Endothelial cell (in vitro differentiated cells): ENCODE data around the genes TENT5C and WARS2.

DNA sequence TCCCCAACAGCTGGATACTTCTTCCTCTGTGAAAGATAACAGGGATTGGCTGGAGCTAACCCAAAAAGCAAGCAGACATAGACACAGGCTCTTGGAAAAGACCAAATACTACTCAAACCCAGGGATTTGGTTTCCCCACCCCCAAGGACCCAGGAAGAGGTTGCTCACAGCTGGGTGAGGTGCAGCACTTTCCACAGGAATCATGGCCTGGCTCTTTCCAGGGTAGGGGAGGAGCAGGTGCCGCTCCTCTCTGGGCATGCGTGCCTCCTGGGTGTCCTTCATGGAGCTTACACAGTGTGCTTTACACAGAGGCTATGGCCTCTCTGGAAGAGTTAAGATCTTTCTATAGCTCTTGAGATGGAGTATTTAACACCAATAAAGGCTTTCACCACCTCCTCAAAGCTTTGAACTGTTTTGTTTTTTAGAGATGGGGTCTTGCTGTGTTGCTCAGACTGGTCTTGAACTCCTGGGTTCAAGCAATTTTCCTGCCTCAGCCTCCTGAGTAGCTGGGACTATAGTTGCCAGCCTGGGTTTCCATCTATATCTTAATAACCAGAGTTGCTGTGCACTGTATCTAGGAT lies 88.3 kb downstream of the CD58 start:
- PRO-cap, result no peak

- PRO-cap, result no peak
Observed at GRCh38 chr1:116492361-116492785, 78.5 kb downstream of the CD58 start.

GRCh38 chr1:116495614-116496189 lies 75.1 kb downstream of the CD58 start:
- PRO-cap, result unidirectional peak, plus-strand start at chr1:116495701

GRCh38 chr1:116769192-116769420 lies 14.9 kb downstream of the CD2 start:
- PRO-cap, result no peak

DNA sequence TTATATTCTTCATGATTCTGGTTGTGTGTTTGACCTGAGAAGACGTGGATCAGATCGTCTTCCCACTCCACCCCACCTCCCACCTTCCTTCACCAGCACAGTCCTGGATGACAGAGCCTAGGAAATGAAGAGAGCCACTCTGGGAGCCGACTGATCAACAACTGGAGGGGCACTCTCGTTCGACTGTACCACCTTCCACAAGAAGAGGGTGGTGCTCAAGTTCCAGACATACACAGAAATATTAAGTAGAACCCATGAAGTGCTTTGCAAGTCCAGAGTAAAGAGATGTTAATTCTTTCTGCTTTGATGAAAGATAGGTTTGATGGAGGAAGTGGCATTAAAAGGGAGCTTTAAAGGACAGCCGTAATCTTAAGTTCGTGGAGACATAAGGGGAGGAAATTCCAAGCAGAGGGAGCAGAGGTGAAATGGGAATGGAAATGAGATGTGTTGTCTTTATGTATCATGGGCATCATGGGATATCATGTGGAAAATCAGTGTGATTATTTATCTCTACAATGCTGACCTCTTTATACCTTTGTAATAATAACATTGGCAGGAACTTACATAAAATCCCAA lies 46.5 kb downstream of the CD2 start:
- PRO-cap, result no peak

GRCh38 chr1:116824927-116825157 lies 70.6 kb downstream of the CD2 start:
- PRO-cap, result no peak

- PRO-cap, result bidirectional peak, plus-strand start at chr1:116910769, minus-strand start at chr1:116910594
Observed at GRCh38 chr1:116910318-116910965, 726 bp downstream of the PTGFRN start.

GRCh38 chr1:116950502-116951134 lies 40.9 kb downstream of the PTGFRN start:
- PRO-cap, result bidirectional peak, plus-strand start at chr1:116951016, minus-strand start at chr1:116950901

- PRO-cap, result no peak
Observed at GRCh38 chr1:116987851-116988671, 13.5 kb upstream of the CD101 start.

- PRO-cap, result no peak
Observed at GRCh38 chr1:117001376-117001562, 291 bp upstream of the CD101 start.

DNA sequence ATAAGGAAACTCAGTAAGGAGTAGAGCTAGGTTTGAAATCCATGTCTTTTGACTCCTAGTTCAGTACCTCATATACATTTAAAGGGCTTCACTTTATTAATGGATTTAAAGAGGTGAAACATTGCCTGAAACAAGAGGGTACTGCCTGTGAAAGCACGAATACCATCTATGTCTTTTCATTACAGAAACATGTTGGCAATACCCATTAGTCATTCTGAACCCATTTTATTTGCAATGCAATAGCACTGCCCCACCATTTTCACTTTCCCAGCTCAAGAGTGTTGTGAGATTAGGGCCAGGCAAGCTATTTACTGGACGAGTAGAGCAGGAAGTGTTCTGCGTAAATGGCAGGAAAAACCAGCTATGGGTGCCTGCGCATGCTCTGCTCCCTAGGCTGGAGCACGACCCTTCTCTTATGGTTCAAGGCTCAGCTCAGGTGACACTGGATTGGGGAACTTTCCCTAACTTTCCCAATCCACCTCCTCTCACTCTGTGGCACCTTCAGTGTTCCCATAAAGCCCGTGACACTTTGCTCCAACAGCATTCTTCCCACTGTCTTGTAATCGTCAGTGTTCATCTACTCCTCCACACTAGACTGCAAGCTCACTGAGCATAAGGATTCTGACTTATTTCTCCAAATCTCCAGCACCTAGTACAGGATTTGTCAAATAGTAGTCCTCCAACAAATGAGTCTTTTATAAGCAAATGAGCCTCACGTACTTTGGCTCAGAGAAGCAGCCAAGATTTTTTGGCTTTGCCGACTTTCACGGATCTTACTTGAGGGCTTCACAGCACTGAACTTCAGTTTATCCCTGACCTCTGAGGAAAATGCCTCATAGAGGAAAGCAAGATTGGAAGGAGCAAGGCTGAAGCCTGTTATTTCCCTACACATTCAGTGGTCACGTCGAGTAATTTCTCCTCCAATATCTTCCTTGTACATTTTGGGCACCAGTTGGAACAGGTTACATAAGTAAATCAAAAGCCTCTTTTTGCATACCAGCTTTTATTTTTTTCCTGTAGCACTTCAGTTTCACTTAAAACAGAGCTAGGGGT lies 3.5 kb upstream of the MAN1A2 start:
- PRO-cap, result no peak

DNA sequence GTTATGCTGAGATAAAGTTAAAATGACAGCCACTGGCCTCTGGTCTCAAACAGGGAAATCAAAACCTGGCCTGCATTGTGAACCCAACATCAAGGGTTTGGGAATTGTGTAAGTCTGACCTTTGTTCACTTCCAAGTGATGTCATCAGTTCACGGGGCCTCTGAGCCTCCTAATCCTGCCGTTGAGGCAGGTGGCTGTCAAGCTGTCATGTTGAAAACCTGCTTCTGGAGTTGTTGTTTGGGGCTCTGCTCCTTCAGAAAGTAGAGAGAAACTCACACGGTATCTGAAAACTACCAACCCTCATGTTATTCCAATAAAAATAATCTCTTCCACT lies 61.0 kb upstream of the TENT5C start:
- PRO-cap, result no peak

- PRO-cap, result bidirectional peak, plus-strand start at chr1:117606051, minus-strand start at chr1:117605788
Observed at GRCh38 chr1:117605873-117606375, at the start of gene TENT5C. TSS of gene TENT5C (plus strand) at chr1:117606048.

- PRO-cap, result no peak
Observed at GRCh38 chr1:117656055-117656931, 50.4 kb downstream of the TENT5C start.

GRCh38 chr1:117659620-117660342 lies 53.9 kb downstream of the TENT5C start:
- PRO-cap, result no peak

DNA sequence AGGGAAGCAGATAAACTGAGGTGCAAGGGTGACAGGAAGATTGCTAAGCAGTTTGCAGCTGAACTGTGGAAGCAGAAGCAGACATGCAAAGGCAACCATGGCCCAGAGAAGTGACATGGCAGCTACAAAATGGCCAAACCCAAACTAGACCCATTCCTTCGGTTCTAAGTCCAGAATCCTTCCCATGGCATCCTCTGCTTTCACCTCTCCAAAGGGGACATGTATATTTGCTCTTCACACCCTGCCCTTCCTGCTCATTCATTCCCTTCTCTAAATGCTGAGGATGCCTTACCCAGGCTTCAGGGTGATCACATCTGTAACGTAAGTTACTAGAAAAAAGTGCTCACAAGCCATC lies 74.4 kb downstream of the TENT5C start:
- PRO-cap, result no peak

DNA sequence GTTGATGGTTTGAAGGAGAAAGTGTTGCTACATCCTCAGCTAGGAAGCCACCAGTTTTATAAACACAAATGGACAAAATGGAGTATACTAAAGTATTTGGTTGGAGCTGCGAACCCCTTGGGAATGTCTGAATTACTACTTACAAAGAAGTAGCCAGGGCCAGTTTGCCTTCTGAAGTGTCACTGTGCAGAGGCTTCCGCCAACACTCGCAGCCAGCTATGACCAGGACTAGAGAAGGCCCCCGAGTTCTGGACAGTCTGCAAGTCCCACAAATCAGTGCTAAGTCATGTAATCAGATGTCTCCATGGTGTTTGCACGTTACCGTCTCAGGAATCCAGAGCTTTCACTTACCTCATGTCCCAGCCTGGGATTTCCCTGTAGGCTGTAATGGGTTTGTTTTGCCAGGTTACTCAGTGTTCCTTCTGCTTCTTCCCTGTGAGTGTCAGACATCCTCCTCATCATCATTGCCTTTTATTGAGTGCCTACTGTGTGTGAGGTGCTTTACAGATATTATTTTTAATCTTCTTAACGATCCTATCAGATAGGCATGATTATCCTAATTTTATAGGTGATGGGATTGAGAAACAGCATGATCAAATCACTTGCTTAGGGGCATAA lies 106.7 kb upstream of the SPAG17 start:
- PRO-cap, result no peak

DNA sequence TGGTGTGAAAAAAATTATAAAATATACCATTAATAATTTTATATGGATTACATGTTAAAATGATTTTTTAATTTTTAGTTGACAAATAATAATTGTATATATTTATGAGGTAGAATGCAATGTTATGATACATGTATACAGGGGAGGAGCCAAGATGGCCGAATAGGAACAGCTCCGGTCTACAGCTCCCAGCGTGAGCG lies 136.0 kb downstream of the TBX15 start:
- PRO-cap, result no peak

DNA sequence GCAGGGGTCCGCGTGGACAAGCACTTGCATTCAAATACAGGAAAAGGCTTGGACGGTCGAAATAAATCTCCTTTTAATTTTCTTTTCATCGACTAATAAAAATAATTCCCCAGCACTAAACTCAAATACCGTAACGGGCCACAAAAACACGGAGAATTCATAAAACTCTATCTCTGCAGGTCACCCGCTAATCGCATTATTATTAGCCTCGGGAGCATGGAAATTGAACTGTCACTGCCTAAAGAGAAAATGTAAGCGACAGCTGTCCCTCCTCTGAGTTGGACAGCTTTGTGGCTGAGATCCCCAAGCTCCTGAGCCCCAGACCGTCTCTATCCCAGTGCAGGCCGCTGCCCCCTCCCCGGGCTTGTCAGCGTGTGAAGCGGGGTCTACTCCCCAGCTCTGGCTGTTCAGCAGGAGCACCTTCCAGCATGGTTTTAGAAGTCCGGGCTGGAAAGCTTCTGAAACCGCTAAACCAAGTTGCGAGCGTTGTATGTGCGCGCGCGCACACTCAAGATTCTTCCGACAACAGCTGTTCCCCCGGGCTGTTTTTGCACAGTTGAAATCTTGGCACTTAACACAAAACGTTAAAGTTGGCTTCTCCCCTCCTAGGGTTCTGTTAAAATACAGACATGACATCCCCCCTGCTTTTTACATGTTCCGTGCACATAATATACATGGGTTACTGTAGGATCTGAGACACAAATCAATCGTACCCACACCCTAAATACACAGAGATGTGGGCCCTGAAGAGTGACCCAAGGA lies 1.7 kb downstream of the TBX15 start:
- PRO-cap, result no peak

DNA sequence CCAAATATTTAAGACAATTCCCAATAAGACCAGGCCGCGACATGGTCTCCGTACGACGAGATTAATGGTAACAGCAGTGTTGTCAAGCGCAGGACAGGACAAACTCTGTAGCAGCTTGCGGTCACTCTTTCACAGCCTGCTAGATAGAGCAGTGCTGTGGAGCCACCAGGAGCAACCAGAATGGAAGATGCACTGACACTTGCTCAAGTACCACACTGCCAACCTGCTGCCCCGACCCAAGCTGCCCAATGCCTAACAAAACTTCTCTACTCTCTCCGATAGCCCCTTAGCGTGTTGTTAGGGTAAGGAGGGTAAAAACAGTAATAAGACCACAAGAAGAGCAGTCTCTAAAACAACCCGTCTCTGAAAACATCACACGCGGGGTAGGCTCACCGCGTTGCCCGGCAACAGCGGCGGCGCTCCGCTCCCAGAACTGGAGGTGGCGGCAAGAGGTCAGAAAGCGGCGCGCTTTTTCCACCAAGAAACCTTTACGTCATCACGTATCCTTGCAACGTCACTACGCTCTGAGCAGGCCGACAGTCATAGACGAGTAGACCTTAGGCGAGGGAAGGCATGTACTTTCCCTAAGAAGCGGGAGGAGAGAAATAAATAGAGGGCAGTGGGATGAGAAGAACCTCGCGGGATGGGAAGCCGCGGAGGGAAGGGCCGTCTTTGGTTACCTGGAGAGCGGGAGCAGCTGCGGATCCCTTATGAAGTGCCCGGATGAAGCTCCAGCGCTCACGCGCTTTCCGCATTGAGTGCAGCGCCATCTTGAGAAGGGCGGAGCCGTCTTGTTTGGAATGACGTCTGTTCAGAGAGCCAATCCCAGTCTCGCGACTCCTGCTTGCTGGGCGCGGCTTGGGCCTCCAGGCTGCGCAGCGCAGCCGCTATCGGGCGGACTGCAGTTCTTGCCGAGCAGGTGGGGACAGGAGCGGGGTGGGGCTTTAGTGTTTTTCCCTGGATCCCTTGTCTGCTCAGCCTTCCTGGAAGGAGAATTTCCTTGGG lies at the start of gene WARS2:
Gene WARS2, minus strand, starts transcription at position 779 of the 1,005 bp plus-strand sequence.
- PRO-cap, result bidirectional peak, plus-strand start at position 543 of the sequence, minus-strand start at position 435 of the sequence; bidirectional peak, plus-strand start at position 897 of the sequence, minus-strand start at position 762 of the sequence